Placental epithelial cell (primary cell): Measurements from ENCODE around the gene ABCC3.

GRCh38 chr17:50268790-50269274 is 5.4 kb upstream of the TMEM92 start:
- CAGE, long polyA plus RNA: no peak

DNA sequence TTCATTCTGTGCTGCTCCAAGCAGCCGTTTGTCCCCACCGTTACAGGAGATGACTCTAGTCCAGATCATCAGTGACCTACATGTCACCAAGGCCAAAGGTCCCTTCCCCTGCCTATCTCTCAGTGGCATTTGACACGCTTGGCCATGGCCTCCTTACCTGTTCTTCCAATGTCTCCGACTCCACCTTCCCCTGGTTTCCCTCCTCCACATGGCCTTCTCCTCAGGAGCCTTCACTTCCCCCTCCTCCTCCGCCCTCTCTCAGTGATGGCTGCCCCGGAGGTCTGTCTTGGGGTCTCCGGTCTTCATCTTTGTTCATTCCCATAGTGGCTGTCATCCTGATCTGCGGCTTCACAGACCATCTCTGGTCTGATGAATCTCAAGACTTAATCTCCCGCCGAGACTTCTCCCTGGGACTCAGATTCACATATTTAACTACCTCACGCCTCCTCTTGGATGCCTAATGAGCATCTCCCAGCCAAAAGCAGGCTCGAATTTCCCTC is 9.6 kb downstream of the TMEM92 start:
- CAGE, long polyA plus RNA: no peak

DNA sequence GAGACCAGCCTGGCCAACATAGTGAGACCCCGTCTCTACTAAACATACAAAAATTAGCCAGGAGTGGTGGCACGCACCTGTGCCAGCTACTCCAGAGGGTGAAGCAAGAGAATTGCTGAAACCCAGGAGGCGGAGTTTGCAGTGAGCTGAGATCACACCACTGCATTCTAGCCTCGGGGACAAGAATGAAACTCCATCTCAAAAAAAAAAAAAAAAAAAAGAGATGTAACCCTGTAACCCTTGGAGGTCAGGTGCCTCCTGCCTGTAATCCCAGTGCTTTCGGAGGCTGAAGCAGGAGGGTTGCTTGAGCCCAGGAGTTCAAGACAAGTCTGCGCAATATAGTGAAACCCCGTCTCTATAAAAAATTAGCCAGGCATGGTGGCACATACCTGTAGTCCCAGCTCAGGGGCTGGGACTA is 13.1 kb downstream of the TMEM92 start:
- CAGE, long polyA plus RNA: no peak

GRCh38 chr17:50463679-50464690 is 4.7 kb downstream of the CHAD start:
- CAGE, long polyA plus RNA: no peak

- CAGE, long polyA plus RNA: no peak
Measured at GRCh38 chr17:50517014-50517438, 8.8 kb downstream of the MYCBPAP start.

GRCh38 chr17:50536326-50537220 is 4.0 kb downstream of the EPN3 start:
- CAGE, long polyA plus RNA: no peak

GRCh38 chr17:50561921-50562691 is 1.6 kb downstream of the CACNA1G start:
- CAGE, long polyA plus RNA: no peak

- CAGE, long polyA plus RNA: no peak
Measured at GRCh38 chr17:50627973-50628406, 6.7 kb upstream of the ABCC3 start.

DNA sequence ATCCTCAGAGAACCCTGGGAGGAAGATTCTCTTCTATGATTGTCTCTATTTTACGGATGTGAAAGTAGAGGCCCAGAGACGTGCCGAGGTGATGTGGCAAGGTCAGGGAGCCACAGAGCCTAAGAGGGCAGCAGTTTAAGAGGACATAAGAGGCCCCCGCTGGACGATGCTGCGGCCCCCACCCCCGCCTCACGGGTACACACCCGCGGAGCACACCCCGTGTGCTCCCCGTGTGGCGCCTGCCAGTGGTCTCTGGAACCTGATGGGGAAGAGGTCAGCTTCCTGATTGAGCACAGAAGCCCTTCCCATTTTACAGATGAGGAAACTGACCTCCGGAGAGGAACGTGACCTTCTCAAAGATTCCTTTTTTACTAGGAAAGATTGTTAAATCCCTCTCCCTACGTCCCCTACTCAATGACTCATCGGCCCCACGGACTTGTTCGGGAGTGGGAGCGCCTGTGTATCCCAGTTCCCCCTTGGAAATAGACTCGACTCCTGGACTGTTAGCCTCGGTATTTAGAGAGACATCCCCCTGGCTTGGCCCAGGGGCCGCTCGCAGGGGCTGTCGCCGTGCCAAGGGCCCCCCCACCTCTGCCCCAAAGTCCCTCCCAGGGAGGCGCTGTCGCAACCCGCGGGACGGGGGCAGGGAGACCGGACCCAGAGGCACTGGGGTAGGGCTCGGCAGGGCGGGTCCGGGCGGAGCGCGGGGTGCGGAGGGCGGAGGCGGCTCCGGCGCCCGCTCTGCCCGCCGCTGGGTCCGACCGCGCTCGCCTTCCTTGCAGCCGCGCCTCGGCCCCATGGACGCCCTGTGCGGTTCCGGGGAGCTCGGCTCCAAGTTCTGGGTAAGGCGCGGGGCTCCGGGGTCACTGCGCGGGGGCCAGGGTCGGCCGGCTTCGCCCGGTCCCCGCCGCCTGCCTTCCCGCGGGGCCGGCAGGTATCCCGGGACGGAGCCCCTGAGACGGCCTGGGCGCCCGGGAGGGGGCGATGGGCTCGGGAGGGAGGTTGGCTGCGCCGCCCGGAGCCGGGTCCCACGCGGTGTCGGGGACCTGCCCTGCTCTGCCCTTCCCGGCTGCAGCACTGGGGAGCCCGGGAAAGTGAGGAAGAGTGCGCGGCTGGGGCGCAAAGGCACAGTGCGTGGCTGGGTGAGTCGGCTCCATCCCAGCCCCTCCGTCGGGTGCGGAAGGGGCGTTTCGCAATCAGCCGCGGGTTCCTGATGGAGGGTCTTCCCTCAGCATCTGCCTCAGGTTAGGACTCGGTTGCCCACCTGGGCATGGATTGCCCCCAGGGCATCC is at the start of gene ABCC3:
Gene ABCC3, plus strand, starts transcription at position 742 of the 1,292 bp plus-strand sequence.
- CAGE, long polyA plus RNA: no peak

DNA sequence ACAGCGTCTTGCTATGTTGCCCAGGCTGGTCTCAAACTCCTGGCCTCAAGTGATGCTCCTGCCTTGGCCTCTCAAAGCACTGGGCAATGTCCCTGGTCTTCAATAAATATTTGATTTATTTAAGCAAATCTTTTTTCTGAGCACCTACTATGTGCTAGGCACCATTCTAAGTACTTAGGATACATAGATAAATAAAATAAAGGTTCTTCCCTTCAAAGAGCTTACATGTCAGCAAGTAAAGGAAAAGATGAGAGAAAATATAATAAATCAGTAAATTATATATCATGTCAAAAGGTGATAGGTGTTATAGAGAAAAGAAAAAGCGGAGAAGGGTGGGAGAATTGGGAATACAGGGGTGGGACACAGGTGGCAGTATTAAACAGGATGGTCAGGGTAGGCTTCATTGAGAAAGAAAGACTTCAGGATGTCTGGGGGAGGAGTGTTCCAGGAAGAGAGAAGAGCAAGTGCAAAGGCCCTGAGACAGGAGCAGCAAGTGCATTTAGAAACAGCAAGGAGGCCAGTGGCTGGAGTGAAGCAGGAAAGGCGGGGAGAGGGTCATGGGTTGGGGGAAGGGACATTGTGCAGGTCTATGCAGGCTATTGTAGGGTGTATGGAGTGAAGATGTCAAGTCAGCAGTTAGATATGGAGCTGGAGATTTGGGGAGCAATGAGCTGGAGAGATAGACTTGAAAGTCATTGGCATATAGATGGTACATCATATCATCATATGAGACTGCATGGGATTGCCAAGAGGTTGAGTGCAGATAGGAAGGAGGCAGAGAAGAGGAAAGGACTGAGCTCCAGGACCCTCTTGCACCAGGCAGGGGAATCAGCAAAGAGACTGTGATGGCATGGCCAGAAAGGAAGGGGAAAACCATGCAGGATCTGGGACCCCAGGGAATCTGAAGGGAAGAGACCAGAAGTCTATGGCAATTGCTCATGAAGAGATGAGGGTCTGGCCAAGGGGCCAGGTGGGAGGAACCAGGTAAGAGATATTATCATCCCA is 11.4 kb downstream of the ABCC3 start:
- CAGE, long polyA plus RNA: no peak

DNA sequence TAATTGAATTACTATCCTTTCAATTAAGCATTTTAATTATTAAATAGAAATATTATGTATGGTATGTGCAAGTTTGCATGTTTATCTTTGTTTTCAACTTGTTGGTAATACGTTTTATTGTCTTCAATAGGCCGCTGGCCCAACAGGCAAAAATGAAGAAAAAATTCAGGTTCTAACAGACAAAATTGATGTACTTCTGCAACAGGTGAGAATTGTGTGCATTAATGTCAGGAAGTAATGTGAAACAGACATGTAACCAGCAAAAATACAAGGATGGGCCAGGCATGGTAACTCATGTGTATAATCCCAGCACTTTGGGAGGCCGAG is 22.1 kb downstream of the LUC7L3 start:
- CAGE, long polyA plus RNA: no peak

- CAGE, long polyA plus RNA: no peak
Measured at GRCh38 chr17:50860804-50861698, 5.1 kb downstream of the TOB1 start.

GRCh38 chr17:50889518-50890122 is 23.5 kb upstream of the TOB1 start:
- CAGE, long polyA plus RNA: no peak

DNA sequence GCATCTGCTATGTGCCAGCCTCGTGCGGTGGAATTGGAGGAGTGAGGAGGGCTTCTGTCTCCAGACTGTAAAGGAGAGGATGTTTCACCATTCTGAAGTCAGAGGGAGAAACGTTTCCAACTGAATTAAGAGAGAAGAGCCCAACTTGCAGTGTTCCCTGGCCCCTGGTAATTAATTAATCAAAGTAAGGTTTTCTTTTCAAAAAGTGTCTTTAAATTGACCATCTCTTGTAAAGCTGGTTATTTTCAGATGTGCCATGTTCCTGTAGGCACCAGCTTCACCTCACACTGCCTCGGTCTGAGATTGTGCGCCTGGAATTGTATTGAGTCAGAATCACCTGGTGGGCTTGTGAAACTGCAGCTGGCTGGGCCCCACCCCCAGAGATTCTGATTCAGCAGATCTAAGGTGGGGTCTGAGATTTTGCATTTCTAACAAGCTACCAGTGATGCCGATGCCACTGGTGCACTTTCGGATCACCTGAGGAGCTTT is 59.0 kb upstream of the TOB1 start:
- CAGE, long polyA plus RNA: no peak

- CAGE, long polyA plus RNA: no peak
Measured at GRCh38 chr17:50953536-50954058, 87.4 kb upstream of the TOB1 start.

DNA sequence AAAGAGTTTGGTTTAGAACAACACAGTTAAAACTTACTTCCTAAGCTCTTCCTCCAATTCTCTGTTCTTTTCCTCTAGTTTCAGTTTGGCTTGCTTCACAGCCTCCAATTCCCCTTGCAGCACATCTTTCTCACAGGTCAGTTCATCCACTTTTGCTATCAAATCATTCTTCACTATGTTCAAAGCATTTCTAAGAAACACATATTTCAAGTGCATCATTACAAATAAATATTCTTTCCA is 114.7 kb downstream of the SPAG9 start:
- CAGE, long polyA plus RNA: no peak

GRCh38 chr17:51046446-51047214 is 74.0 kb downstream of the SPAG9 start:
- CAGE, long polyA plus RNA: no peak

DNA sequence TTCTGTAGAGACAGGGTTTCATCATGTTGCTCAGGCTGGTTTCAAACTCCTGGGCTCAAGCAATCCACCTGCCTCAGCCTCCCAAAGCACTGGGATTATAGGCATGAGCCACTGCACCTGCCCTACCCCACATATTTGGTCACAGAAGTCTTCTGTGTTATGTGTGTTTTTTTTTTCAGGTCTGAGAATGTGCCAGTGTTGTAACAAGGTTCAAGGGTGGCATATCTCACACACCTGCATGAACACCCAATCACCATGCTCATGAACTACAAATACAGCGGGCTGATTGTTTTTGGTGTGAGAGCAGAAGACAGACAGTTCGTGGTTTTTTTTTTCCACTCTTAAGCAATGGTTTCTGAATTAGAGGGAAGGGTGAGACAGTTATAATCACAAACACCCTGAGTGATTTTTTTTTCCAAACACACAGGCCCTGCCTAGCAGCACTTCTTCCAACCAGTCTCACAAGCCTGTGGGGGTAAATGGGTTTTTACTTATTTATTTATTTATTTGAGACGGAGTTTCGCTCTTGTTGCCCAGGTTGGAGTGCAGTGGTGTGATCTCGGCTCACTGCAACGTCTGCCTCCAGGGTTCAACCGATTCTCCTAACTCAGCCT is 22.6 kb downstream of the SPAG9 start:
- CAGE, long polyA plus RNA: no peak

DNA sequence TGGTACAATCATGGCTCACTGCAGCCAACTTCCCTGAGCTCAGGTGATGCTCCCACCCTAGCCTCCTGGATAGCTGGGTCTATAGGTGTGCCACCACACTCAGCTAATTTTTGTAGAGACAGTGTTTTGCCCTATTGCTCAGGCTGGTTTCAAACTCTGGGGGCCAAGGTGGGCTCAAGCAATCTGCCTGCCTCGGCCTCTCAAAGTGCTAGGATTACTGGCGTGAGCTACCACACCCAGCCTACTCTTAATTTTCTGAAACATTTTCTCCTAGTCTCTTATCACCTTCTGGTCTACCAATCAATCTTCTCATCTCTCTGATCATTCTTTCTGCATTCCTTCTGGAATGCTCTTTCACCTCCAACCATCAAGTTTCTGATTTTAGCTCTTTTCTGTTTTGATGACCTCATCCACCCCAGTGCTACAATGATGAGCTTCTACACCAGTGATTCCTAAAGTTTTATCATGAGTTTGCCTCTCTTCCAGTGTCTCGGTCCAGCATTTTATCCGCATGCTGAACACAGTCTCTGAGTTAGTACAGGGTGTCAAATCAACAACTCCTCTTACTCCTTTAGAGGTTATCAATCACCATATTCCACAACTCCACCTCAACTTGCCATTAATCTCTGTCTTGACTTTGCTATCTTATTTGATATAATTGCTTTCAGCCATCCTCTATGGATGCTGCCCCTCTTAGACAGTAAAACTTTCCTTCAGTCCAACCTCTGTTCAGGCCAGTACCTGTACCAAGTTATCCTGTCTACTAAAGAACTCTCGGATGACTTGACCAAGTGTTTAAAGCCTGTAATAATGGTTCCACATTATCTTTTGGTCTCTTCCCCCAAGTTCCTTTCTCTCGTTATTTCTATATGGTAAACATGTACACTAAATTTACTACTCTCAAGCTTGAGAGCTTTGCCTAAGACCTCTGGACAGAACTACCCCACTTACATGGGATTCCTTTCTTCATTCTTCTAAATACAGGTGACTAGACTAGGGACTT is 31.7 kb downstream of the NME2 start:
- CAGE, long polyA plus RNA: no peak

- CAGE, long polyA plus RNA: no peak
Measured at GRCh38 chr17:51258624-51259071, 1.2 kb downstream of the MBTD1 start.